SK-N-SH (cell line): ENCODE results near the gene P2RX6.

DNA sequence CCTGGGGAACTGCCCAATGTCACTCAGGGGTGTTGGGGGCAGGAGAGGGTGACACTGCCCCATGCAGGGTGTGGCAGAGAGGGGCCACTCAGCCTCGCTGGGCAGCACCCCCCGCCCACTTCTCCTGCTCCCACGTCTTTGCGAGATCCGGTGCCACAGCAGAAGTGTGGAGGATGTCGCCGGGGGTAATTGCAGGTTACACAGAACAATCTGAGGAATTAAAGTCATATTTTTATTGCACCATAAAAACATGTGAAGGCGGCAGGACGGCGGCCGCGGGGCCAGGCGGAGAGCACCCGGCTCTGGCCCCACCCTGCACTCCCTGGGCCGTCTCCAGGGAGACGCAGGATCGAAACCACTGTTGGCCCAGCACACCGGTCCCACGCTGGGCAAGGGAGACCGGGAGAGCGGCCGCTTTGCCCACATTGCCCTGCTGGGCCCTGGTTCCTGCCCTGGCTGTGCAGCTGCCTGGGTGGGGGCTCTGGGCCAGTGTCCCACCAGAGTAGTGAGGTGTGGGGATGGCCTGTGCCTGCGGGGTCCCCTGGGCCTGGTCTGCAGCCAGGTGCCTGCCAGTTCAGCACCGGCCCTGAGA lies 18.8 kb upstream of the GNB1L start:
- RRBS, result 95% methylated on average over 5 of the region's 24 CpGs
CAGE:
- cytosol, long polyA plus RNA, result no peak
- long polyA plus RNA, result no peak
- nucleus, long polyA plus RNA, result no peak

- RRBS, result 87% methylated on average over 6 of the region's 24 CpGs
CAGE:
- cytosol, long polyA plus RNA, result no peak
- long polyA plus RNA, result no peak
- nucleus, long polyA plus RNA, result no peak
Measured at GRCh38 chr22:19962120-19962971, 20.7 kb upstream of the TXNRD2 start.

GRCh38 chr22:20124958-20126164 lies 6.2 kb upstream of the ZDHHC8 start:
- RRBS, result no CpG with 5 or more reads among the region's 37 CpGs
CAGE:
- cytosol, long polyA plus RNA, result no peak
- long polyA plus RNA, result no peak
- nucleus, long polyA plus RNA, result no peak

- RRBS, result no CpG with 5 or more reads among the region's 27 CpGs
CAGE:
- cytosol, long polyA plus RNA, result no peak
- long polyA plus RNA, result no peak
- nucleus, long polyA plus RNA, result no peak
Measured at GRCh38 chr22:20240230-20241017, 27.7 kb downstream of the RTN4R start.

DNA sequence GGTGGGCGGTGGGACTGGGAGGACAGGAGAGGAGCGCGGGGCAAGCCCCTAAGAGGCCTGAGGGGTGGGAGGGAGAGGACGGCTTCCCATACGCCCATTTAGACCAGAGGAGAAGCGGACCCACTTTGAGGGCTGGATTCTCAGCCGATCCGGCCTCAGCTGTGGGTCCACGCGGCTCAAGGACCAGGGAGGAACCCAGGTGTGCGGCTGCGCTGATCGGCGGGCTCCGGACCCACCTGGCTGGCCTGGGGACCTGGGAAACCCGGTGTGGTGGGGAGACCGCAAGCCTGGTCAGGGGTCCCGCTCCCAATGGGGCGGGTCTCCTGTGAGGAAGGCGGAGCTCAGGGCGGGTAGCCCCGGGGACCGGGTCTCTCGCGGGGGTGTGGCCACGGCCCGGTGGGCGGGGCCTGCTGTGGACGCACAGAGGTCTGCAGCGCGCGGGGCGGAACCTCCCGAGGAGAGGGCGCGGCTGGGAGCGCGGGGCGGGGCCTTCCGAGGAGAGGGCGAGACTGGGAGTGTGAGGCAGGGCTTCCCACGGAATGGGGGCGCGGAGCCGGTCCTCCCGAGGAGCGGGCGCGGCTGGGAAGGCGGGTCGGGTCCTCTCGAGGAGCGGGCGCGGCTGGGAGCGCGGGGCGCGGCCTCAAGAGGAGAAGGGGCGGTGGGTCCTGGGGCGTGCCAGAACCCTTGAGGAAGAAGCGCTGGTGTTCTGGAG lies 21.1 kb downstream of the DGCR6L start:
- RRBS, result 72% methylated on average over 13 of the region's 62 CpGs
CAGE:
- cytosol, long polyA plus RNA, result no peak
- long polyA plus RNA, result no peak
- nucleus, long polyA plus RNA, result no peak

- RRBS, result 1% methylated on average over 38 of the region's 61 CpGs
CAGE:
- cytosol, long polyA plus RNA, result no peak
- long polyA plus RNA, result no peak
- nucleus, long polyA plus RNA, result no peak
Measured at GRCh38 chr22:20436165-20436778, 1.4 kb downstream of the SCARF2 start.

GRCh38 chr22:20438240-20438887 lies 739 bp upstream of the SCARF2 start:
- RRBS, result 13% methylated on average over 3 of the region's 24 CpGs
CAGE:
- cytosol, long polyA plus RNA, result no peak
- long polyA plus RNA, result no peak
- nucleus, long polyA plus RNA, result no peak

DNA sequence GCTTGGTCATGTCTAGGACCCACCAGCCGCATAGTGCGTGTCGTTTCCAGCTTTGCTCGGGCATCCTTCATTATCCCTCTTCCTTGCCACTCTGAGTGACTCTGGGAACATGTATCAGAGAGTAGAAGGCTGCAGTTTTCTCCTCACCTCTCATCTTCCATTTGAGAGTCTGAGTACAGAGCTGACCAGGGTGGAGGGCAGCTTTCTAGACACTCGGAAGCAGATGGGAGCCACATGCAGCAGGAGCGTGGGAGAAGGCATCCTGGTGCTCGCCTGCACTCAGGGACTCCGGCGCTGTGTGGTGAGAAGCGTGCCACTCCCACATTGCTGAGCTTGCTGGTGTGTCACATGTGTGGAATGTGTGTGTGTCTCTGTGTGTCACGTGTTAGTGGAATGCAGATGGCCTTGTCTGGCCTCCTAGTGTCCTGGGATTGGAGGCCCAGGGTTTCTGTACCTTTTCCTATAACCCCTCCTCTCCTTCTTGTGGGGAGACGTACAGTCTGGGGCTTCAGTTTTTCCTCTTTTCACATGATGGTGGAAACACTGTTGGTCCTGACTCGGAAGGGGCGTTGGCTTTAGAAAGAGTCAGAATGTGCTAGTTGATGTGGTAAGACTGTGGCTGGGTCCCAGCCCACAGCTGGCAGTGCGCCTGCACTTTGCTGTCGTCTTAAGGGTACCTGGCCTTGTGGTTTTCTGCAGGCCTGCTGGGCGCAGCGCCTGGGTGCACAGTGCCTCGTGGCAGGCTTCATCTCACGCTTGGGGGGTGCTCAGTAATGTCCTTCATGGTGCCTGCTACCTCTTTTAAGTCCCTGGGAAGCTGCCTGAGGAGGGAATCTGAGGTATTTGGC lies 61.6 kb downstream of the MED15 start:
- RRBS, result no CpG with 5 or more reads among the region's 20 CpGs
CAGE:
- cytosol, long polyA plus RNA, result no peak
- long polyA plus RNA, result no peak
- nucleus, long polyA plus RNA, result no peak

DNA sequence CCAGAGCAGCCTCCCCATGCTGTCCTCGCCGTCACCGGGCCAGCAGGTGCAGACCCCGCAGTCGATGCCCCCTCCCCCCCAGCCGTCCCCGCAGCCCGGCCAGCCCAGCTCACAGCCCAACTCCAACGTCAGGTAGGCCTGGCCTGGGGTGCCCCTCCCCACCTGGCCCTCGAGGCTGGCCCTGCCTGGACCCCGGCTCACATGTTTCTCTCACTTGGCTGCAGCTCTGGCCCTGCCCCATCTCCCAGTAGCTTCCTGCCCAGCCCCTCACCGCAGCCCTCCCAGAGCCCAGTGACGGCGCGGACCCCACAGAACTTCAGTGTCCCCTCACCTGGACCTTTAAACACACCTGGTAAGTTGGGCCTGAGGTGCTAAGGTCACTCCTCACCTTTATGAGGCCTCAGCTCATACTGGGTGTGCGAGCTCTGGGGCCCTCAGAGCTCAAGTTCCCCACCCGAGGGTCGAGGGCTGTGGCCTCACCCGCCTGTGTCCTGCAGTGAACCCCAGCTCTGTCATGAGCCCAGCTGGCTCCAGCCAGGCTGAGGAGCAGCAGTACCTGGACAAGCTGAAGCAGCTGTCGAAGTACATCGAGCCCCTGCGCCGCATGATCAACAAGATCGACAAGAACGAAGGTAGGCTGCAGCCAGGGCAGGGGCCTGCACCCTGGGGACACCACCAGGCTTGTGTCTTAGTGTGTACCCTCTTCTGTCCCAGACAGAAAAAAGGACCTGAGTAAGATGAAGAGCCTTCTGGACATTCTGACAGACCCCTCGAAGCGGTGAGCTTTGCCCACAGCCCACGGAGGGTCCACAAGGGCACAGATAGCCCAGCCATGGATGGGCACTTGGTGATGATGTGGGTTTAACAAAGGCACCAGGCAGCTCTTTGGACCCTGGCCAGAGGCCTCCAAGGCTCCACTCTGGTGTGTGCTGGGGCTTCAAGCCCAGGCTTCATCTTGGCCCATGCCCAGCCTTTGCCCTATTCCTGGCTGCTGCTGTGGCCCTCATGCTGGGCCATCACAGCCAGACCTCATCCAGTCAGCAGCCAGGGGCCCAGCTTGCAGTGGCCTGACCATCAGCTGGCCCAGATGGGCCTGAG lies 75.6 kb downstream of the MED15 start:
- RRBS, result 98% methylated on average over 11 of the region's 28 CpGs
CAGE:
- cytosol, long polyA plus RNA, result no peak
- long polyA plus RNA, result no peak
- nucleus, long polyA plus RNA, result no peak

DNA sequence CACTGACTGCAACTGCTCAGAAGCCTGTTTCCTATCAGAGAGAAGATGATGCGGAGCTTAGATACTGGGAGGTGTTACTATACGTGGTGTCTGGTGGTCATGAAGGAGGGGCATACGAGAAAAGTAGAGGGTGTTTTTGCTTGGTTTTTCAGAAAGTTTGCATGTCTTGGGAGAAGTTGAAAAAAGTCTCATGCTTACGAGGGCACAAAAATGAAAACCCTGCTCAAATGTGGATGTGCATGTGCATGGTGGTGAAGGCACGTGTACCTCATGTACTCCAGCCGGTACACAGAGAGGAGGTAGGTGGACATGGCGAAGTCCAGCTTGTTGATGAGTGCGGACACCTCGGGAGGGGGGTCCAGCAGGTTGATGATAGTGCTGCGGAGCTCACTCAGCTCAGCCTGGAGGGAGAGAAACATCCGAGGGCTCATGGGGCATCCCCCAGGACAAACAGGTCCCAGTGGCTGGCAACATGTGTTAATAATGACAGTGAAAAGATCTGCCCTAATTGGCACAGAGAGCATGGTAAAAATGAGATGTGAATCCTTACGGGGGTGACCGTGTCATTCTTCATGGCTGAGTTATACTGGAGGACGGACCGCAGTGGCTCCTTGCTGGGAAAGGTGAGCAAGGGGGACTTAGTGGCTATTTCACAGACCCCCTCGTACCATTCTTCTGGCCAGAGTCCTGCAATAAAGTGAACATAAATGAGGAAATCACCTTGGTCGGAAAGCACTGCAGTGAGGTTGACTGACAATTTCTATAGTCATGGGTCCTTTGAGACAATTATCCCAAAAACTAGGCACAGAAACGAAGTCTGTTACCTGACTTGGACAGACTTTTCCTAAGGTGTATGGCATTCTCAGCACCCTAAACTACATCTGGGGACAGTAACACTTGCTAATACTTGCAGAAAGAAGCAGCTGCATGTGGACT lies 9.1 kb upstream of the SERPIND1 start:
- RRBS, result no CpG with 5 or more reads among the region's 18 CpGs
CAGE:
- cytosol, long polyA plus RNA, result no peak
- long polyA plus RNA, result no peak
- nucleus, long polyA plus RNA, result no peak

- RRBS, result no CpG with 5 or more reads among the region's 9 CpGs
CAGE:
- cytosol, long polyA plus RNA, result no peak
- long polyA plus RNA, result no peak
- nucleus, long polyA plus RNA, result no peak
Measured at GRCh38 chr22:20783723-20784157, 9.8 kb downstream of the SERPIND1 start.

- RRBS, result no CpG with 5 or more reads among the region's 8 CpGs
CAGE:
- cytosol, long polyA plus RNA, result no peak
- long polyA plus RNA, result no peak
- nucleus, long polyA plus RNA, result no peak
Measured at GRCh38 chr22:20819656-20819990, 39.0 kb downstream of the PI4KA start.

DNA sequence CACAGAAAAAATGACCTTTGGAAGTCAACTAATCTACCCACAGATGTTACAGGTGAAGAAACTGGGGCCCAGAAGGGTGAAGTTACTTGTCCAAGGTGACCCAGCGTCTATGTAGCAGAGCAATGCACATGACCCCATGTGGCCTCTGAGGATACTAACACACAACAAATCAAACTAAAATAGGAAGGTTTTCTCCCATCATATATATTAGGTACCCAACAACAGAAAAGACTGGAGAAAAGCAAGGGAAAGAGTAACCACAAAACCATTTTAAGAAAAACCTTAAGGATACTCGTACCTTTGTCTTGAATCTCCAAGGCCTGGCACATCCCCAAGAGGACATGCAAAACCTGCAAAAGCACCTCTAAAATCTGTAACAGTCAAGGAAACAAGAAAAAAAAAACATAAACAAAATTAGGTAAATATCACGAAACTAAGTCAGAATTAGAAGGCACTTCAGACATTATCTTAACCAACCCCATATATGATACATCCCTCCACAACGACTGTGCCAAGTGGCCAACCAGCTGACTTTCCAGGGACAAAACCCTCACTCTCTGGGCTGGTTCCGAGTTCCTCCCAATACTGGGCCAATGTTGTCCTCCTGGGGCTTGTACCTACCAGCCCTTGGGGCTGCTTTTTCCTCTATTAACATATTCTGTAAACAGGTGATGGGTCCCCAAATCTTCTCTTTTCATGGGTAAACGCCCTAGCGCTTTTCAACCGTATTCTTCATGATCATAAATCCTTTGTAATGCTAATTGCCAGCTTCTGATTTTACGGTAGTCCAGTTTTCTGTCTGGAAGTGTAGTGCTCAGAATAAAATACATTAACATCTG lies 38.2 kb downstream of the PI4KA start:
- RRBS, result no CpG with 5 or more reads among the region's 9 CpGs
CAGE:
- cytosol, long polyA plus RNA, result no peak
- long polyA plus RNA, result no peak
- nucleus, long polyA plus RNA, result no peak

GRCh38 chr22:20865384-20866855 lies 7.1 kb downstream of the SNAP29 start:
- RRBS, result no CpG with 5 or more reads among the region's 22 CpGs
CAGE:
- cytosol, long polyA plus RNA, result no peak
- long polyA plus RNA, result no peak
- nucleus, long polyA plus RNA, result no peak

GRCh38 chr22:20951638-20952585 lies 15.1 kb upstream of the AIFM3 start:
- RRBS, result no CpG with 5 or more reads among the region's 16 CpGs
CAGE:
- cytosol, long polyA plus RNA, result no peak
- long polyA plus RNA, result no peak
- nucleus, long polyA plus RNA, result no peak

GRCh38 chr22:20958115-20958427 lies 9.0 kb upstream of the AIFM3 start:
- RRBS, result no CpG with 5 or more reads among the region's 4 CpGs
CAGE:
- cytosol, long polyA plus RNA, result no peak
- long polyA plus RNA, result no peak
- nucleus, long polyA plus RNA, result no peak

DNA sequence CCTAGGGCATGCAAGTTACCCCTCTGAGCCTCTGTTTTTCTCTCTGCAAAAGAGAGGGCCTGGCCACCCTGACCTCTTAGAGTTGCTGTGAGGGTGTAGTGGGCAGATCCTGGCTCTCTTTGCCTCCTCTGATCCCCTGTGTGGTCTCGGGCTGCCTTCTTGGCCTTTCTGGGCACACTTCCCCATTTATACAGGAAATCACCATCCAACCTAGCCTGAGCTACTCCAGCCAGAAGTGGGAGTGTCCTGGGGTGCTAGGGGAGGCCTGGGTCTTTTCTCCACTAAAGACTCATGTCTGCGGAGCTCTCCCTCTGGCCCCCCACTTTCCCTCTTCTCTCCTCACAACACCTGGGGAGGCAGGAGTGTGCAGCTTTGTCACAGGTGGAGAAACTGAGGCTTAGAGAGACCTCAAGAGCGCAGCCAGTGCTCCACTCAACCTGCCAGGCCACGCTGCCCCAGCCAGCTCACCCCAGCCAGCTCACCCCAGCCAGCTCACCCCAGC lies 1.3 kb downstream of the AIFM3 start:
- RRBS, result no CpG with 5 or more reads among the region's 4 CpGs
CAGE:
- cytosol, long polyA plus RNA, result no peak
- long polyA plus RNA, result no peak
- nucleus, long polyA plus RNA, result no peak

GRCh38 chr22:21014513-21015713 lies at the start of gene P2RX6:
TSS of gene P2RX6 (plus strand) at chr22:21015165.
- RRBS, result no CpG with 5 or more reads among the region's 21 CpGs
CAGE:
- cytosol, long polyA plus RNA, result no peak
- long polyA plus RNA, result no peak
- nucleus, long polyA plus RNA, result no peak

GRCh38 chr22:21044881-21045435 lies 788 bp upstream of the LRRC74B start:
- RRBS, result 6% methylated on average over 4 of the region's 14 CpGs
CAGE:
- cytosol, long polyA plus RNA, result no peak
- long polyA plus RNA, result no peak
- nucleus, long polyA plus RNA, result no peak

DNA sequence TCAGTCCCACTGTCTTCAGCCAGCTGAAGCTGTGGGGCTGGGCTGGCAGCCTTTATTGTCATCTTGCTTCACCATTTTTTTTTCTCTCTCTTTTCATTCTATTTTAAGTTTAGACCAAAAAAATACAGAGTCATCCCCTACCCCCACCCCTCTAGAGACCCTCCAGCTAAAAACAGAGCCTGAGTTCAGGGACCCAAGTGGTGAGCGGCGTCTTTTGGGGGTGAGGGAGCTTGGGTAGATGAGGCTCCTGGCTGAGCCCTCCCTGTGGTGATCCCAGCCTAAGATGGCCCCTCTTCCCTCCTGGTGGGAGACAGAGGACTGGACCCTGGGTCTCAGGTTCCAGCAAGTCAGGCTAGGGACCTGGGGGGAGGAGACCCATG lies 18.7 kb upstream of the TMEM191C start:
- RRBS, result no CpG with 5 or more reads among the region's 2 CpGs
CAGE:
- cytosol, long polyA plus RNA, result no peak
- long polyA plus RNA, result no peak
- nucleus, long polyA plus RNA, result no peak